Right atrium auricular region (tissue), 2 donors: ENCODE measurements around a stretch of chr11.

DNA sequence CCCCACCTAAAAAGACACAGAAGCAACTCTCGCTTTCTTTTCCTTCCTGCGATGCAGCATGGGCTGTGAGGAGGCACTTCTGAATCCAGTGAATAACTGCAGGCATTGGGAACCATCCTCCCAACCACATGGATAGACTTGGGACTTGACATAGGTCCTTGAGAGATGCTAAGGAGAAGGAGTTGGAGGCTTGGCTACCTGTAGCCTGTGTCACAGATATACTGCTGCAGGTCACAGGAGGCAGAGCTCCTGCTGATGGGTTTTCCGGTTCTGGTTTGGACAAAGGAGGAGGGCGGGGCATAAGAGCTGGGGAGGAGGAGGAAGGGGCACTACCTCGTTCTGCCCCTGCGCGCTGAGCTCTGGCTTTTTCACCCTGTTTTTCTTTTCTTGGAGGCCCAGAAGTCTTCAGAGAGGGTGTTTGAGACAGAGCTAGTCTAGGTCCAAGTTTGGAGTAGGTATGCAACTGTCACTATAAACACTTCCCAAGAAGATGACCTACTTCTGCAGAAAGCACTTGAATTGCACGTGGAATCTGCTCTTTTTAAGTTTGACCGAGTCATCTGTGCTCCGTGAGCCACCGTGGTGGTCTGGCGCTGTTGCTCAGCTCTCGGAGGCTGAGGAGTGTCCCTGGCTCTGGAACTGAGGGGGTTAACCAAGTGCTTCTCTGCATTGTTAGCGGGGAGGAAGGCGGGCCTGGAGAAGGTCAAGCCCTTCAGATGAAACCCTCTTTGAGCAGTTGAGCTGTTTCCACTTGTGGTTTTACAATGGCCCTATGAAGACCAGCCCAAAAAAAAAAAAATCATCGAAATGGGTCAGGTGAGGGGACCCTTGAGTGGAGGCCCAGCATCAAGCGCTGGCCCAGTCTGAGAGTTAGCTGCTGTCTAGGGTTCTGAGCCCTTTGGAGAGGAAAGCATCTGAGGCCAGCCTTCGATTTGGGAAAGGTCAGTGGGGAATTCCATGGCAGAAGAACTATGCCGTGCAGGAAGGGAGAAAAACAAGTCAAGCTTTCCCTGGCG is 286.3 kb downstream of the NTM start:
- PRO-cap: no peak
- RAMPAGE, long total RNA, 2 experiments: no peak in any of the 2 experiments

DNA sequence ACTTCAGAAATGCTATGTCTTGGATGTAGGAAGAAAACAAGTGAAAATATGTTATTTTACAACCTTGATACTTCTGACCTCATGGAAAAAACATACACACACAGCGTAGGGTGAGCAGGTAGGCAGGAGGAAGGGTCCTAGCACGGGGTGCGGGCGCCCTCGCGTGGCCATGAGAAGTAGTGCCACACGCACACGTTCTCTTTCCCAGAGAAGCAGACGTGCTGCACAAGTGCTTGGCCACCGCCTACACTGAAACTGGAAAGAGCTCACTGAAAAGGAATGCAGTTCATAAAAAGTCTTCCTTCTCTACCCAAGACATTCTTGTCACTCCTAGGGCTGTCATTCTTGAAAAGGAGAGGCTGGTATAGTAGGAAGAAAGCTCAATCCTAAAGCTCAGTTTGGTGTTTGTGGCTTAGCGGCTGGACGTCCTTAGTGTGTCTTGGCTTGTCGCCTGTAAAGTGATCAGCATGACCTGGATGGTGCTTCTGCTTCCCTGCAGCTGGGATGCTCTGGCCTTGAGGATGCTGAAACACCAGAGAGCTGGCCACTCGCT is 303.6 kb downstream of the NTM start:
- PRO-cap: no peak
- RAMPAGE, long total RNA, 2 experiments: no peak in any of the 2 experiments

DNA sequence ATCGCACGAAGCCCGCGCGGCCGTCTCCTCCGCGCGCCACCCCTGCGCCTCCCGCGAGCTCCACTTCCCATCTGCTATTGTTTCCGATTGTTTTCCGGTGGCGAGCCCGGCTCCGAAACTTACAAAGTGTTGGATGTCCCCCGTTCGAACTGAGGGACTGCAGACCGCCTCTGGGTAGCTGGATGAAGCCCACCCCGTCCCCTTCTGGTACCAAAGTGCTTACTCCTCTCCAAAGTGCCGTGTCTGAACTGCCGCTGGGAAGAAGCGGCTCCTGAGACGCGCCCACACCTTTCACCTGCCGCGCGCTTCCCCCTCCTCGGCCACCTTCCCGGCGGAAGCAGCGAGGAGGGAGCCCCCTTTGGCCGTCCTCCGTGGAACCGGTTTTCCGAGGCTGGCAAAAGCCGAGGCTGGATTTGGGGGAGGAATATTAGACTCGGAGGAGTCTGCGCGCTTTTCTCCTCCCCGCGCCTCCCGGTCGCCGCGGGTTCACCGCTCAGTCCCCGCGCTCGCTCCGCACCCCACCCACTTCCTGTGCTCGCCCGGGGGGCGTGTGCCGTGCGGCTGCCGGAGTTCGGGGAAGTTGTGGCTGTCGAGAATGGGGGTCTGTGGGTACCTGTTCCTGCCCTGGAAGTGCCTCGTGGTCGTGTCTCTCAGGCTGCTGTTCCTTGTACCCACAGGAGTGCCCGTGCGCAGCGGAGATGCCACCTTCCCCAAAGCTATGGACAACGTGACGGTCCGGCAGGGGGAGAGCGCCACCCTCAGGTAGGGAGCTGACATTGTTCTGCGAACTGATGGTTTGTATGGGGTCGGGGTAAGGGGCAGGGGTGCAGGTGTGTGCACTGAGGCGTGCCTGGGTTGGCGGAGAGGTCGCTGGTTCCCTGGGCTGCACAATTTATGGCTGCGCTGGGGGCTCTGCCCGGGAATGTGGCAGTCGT is 540.7 kb downstream of the NTM start:
- PRO-cap: bidirectional peak, plus-strand start at position 234 of the sequence, minus-strand start at position 73 of the sequence
- RAMPAGE, long total RNA, 2 experiments: start-site peak on the plus strand in 2 of 2 experiments, centred at positions 528 to 545 of the sequence, 57 to 190 reads per replicate; start-site peak on the minus strand in 1 of 2 experiments, centred at positions 367 to 492 of the sequence, 6 to 7 reads per replicate

- PRO-cap: no peak
- RAMPAGE, long total RNA, 2 experiments: no peak in any of the 2 experiments
Measured at GRCh38 chr11:133082579-133083661, 449.4 kb downstream of the OPCML start.

GRCh38 chr11:133697208-133697759 is 148.0 kb downstream of the SPATA19 start:
- PRO-cap: no peak
- RAMPAGE, long total RNA, 2 experiments: no peak in any of the 2 experiments

DNA sequence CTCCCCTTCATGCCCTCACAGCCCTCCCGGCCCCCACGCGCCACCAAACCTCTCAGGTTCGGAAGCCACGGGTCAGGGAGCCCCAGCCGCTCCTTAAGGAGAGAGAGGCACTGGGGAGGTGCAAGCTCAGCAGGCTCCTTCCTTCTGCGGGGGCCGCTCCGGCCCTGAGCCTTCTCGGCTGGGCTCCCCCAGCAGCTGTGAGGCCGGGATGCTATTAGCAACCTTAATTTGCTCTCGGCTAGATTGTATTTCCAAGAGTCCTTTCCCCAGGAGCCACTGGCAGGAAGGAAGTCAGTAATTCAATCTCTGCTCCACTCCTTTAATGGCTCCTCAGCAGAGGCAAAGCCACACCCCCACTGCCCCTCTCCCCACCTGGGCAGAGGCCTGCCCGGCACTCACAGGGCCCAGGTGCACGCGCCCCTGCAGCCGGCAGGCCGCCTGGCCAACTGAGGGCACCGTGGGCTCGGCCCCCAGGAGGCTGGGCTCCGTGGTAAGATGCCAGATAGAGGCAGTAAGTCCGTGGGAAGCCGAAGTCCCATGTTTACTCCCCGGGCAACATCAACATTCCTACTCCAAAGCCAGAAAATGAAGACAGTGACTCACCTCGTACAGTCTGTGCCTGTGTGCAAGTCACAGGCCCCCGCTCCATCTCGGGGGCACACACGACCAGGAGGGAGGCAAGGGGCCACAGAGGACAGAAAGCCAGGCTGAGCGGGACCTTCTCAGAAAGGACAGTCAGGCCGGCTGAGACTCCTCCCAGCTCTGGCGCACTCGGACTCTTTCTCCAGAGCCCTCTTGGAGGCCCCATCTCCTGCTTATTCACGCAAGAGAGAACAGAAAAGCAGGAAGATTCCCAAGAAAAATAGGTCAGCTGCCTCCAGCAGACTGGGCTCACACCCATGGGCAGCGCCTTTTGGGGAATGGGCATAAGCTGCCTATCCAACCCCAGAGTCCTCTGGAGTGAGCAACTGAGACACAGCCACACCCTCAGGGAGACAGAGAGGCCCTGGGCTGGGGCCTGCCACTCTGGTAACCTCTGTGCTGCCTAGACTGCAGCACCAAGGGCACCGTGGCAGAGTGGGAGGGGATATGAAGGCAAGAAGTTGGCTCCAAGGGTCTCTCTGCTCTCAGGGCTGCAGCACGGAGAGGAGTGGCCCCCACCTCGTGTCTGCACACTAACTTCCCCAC is 5.0 kb downstream of the IGSF9B start:
- PRO-cap: bidirectional peak, plus-strand start at position 659 of the sequence, minus-strand start at position 448 of the sequence; unidirectional peak, minus-strand start at position 957 of the sequence
- RAMPAGE, long total RNA, 2 experiments: start-site peak on the minus strand in 1 of 2 experiments, centred at position 737 of the sequence, 34 reads per replicate

DNA sequence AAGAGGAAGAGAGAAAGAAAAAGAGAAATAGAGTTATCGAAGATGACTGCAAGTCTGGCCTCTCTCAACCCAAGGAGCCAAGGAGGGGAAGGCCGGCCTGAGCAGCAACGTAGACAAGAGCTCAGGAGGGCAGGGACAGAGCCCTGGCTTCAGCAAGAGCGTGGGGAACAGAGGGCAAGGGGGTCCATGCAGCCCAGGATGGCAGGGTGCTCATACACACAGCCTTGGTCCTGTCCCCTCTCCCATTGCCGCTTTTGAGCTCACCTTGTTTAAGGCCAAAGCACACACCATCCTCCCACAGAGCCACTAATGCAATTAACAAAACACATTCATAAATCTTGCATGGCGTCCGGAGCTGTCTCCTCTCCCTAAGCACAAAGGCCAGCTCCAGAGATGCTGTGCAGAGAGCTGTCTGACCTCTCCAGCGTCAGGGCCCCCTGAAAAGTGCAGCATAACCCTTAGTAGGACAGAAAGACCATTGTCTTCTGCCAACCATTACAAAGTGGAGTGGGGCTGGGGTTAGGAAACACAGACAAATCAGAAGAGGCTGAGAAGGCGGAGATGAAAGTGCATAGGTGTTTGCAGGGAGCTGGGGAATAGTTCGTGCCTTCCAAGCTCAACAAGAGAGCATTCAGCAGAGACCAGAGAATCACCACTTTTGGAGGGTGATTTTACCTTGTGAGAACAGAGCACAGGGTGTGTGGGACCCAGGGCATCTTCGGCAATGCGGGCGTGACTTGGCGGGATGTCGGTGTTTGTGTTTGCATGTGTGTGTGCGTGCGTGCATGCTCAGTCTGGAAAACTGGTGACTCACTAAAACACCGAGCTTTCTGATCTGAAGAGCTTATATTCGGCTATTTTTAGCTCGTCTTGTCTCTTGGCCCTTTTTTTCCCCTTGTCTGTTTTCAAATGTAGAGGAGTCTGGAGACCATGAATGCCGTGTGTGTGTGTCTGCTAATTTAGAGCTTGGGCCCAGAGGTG is 28.2 kb upstream of the JAM3 start:
- PRO-cap: unidirectional peak, minus-strand start at position 726 of the sequence
- RAMPAGE, long total RNA, 2 experiments: no peak in any of the 2 experiments

DNA sequence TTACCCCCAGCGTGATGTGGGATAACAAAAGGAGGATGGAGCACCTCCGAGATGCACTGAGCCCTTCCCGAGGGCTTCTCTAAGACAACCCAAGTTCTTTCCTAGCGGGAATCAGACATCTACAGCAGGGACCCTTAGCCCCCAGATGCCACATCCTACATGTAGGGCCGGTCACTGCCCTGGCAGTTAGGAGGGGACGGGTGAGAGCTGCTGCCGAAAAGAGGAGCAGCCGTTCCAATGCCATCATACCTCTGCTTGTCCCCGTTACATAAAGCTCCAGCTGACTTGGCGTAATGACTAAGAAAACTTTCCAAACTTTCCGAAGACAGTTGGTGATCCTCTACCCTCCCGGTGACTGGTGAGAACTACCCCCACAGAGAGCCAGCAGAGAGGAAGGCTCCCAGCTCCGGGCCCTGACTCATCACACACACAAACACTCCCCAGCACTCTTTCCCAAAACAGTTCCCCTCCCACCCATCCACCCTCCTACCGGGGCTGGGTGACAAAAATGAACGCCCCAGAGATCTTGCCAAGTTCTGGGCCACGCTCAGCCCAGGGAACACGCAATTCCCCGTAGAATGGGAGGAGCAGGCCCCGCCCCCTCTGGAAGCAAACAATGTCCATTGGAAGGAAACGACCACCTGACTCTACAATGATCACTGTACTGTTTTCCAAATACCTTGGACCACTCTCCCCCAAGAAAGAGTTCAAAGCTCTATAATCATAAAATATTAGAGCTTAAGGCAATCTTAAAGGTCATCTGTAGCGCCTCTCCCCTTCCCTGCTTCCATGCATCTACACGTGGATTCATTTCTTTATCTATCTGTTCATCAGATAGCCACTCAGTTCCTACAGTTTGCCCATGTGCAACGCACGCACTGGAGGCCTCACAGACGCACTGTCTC is 21.3 kb upstream of the JAM3 start:
- PRO-cap: unidirectional peak, minus-strand start at position 253 of the sequence; unidirectional peak, minus-strand start at position 367 of the sequence; unidirectional peak, minus-strand start at position 429 of the sequence
- RAMPAGE, long total RNA, 2 experiments: no peak in any of the 2 experiments

DNA sequence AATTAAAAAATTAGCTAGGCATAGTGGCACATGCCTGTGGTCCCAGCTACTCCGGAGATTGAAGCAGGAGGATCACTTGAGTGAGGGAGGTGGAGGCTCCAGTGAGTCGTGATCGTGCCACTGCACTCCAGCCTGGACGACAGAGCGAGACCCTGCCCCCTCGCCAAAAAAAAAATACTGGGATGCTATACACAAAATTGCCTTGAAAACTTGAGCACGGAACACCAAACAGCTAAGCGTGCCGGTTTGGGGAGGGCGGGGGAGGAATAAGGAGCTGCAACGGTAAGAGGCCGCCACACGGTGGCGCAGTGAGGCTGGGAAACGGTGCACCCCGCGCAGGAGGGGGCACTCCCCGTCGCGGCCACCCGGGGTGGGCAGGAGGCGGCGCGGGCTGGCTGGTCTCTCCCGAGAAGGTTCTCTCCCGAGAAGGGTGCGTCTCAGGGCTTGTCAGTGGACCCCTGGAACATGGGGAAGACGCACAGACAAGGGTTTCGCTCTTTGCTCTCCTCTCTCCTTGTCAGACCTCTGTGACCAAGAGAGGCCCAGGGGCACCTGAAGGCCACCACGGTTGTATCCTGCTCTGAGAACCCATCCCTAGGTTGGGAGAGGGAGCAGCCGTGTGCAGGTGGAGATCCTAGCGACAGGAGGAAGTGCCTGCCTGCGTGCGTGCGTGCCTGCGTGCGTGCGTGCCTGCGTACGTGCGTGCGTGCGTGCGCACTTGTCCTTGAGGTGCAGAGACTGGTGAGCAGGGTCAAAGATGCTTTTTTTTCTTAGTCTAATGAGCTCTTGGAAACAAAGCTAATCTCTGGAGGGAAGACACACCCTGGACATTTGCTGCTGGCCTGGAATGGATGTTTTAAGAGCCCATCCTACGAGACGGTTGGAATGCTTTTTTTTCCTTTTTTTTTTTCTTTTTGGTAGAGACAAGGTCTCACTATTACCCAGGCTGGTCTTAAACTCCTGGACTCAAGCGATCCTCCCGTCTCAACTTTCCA is 18.2 kb upstream of the JAM3 start:
- PRO-cap: no peak
- RAMPAGE, long total RNA, 2 experiments: no peak in any of the 2 experiments

GRCh38 chr11:134102402-134103119 is 33.7 kb downstream of the JAM3 start:
- PRO-cap: no peak
- RAMPAGE, long total RNA, 2 experiments: no peak in any of the 2 experiments

DNA sequence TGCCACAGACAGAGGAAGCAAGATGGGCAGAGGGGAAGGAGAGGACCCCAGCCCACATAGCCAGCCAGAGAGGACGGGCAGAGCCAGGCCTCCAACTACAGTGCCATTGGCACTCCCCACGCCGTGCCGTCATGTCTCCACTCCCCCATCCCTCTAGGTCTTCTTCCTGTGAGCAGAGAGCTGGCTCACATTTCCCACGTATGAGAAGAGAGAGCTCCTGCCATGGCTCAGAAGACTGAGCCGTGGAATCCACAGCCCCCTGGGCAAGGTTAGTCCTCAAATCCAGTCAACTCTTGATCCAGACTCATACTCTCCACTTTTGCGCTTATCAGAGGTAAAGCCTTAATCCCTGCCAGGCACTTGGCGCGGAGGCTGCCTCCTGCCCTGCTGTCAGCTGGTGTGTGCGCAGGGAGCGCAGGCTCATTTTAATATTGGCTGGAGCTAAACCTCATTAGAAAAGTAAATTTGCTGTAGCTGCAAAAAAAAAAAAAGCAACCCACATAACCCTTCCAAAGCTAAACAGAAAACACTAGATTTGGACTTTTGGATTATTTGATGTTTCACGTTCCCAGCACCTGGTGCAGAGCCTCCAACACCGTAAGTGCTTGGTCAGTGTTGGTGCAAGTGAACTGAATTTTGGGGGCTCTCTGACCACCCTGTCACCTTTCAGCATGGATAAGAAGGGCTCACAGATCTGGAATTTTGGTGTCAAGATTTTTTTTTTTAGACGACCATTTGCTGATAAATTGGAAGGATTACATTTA is 4.6 kb downstream of the B3GAT1 start:
- PRO-cap: no peak
- RAMPAGE, long total RNA, 2 experiments: no peak in any of the 2 experiments